Left cardiac atrium (tissue), 1 donor: ENCODE data around the gene KLF16.

DNA sequence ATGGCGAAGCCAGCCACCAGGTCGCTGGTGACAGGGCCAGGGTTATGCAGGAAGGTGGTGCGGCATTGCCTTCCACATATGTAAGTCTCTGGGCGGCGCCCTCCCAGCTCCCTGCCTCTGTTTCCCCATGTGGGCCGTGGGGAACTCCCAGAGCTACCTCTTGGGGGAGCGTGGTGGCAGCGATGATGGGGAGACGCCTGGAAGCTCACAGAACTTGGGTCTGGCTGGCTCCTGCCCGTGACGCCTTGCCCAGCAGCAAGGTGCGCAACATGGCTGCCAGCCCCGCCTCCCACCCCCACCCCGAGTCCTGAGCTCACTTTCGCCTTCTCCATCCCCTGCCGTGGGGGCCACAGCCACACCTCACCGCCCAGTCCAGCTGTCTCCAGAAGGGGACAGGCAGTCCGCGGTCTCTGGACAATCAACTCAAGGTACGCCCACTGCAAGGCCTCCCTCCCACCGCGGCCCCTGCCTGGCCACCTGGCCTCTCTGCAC lies 6.7 kb downstream of the C19orf25 start:
- PRO-cap = no peak

- PRO-cap = no peak
Observed at GRCh38 chr19:1554620-1555563, 13.2 kb downstream of the MEX3D start.

DNA sequence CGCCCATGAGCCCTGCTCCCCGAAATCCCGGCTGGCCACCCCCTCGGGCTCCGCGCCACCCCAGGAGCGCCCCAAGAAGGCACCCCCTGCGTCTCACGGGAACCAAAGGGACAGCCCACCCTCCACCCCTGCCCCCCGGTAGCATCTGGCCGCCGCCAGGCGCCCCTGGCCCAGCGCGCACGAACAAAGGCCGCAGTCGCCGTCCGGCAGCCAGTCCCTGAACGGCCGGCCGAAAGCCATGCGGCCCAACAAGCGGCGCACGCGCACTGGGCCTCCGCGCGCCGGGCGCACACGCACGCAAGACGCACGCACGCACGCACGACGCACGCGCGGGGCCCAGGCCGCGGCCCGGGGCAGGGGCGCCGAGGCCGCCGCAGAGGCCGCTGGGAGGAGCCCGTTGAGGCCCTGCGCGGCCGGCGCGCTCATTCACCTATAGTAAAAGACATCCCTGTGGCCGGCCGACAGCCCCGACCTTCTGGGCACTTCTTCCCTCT lies 526 bp downstream of the MBD3 start:
- PRO-cap = bidirectional peak, plus-strand start at position 326 of the sequence, minus-strand start at position 250 of the sequence

GRCh38 chr19:1610271-1610950 lies 5.1 kb upstream of the UQCR11 start:
- PRO-cap = no peak

DNA sequence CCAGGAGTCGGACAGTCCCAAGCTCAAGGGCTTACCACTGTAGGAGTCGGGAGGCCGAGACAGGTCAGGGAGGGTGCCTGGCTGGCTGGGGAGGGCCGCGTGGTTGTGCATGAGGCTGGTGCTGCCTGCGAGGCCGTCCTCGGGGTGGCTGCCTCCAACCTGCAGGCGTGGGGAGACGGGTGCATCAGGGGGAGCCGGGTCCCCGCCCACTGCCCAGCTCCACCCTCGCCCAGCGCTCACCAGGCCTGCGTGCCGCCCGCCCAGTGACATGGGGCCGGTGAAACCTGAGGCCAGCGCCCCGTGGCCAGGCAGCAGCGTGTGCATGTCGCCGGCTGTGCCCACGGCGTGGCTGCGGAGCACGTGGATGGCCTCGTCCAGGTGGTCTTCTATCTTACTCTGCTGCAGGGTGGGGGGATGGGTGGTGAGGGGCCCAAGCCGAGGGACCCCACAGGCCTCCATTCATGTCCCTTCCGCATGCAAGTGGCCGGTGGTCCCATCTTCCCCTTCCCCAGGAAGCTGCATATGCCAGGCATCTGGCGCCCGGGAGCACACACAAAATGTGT lies 13.9 kb upstream of the UQCR11 start:
- PRO-cap = no peak

- PRO-cap = no peak
Observed at GRCh38 chr19:1650085-1650982, 2.1 kb downstream of the TCF3 start.

GRCh38 chr19:1668316-1669557 lies 16.3 kb upstream of the TCF3 start:
- PRO-cap = no peak

- PRO-cap = no peak
Observed at GRCh38 chr19:1816152-1816810, 4.2 kb upstream of the ATP8B3 start.

GRCh38 chr19:1854952-1855791 lies 6.9 kb upstream of the REXO1 start:
- PRO-cap = bidirectional peak, plus-strand start at chr19:1855610, minus-strand start at chr19:1855383

GRCh38 chr19:1862686-1863745 lies at the start of gene KLF16:
KLF16 (minus strand) TSS chr19:1863579.
- PRO-cap = bidirectional peak, plus-strand start at chr19:1863665, minus-strand start at chr19:1863579

DNA sequence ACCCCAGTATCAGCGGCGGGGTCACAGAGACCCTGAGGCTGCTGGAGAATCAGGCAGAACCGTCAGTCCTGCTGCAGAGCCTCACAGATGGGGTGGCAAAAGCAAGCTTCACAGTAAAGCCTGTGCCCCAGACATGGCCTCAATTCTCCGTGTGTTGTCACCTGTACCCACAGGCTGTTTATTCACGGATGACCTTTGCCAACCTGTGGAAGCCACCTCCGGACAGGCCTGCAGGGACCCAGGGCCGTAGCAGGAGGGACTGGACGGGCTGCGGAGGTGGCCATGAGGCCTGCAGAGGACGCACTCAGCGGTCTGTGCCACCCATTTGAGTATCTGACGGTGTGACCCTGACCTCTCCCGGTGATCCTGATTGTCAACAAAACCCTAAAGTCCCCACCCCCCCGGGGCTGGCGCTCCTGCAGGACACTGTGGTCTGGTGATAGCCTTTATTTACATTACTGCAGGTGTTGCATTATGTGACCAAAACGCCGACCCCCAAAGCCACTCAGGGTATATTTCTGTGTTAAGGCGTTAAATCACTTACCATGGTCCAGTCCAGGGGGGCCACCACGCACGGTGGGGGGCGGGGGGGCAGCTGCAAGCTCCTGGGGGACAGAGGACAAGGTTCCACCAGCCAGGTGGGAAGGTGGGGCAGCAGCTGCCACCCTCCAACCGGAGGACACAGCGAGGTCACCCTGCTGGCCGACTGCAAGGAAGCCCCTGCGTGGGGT lies 7.9 kb upstream of the KLF16 start:
- PRO-cap = no peak

- PRO-cap = no peak
Observed at GRCh38 chr19:1881058-1881787, 4.1 kb downstream of the ABHD17A start.

DNA sequence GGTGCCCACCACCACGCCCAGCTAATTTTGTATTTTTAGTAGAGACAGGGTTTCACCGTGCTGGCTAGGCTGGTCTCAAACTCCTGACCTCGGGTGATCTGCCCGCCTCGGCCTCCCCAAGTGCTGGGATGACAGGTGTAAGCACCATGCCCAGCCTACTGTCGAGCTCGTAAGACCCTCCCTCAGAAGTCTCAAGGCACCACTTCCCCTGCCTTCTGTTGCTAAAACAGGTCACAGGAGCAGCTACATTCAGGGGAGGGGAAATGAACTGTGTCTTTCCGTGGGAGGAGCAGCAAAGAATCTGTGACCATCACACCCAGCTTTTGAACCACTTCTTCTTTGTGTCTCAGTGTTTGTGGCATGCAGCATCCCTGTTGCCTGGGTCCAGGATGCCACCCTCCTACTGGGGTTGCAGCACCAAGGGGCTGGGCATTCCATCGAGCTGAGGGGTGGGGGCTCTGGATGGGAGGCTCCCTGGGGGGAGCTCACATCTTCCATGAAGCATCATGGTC lies 7.8 kb upstream of the CSNK1G2 start:
- PRO-cap = no peak

DNA sequence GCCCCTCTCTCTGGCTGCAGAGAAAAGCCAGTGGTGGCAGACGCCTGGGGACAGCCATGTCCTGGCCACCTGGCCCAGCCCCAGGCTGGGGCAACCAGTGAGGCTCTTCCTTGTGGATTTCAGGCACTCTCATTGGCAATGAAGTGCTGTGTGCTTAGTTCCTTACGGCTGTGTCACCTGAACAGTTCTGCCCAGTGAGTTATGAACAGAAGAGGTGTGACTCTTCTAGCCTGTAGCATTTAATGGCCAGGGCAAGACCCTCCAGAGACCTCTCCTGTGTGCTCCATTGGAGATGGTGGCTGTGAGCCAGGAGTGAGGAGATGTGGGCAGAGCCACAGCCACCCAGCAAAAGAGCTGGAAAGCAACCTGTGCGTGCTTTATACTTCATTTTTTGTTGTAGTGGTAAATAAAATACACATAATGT lies 6.2 kb upstream of the BTBD2 start:
- PRO-cap = no peak

DNA sequence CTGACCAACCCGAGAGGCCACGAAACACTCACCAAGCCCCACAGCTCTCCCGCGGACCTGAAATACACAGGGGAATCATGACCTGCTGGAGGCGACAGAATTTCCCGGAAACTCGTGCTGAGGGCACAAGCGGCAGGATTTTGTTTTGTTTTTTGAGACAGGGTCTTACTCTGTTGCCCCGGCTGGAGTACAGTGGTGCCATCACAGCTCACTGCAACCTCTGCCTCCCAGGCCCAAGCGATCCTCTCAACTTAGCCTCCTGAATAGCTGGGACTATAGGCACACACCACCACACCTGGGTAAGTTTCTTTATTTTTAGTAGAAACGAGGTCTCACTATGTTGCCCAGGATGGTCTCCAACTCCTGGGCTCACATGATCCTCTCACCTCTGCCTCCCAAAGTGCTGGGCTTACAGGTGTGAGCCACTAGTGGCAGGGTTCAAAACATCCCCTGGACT lies 17.5 kb downstream of the MOB3A start:
- PRO-cap = no peak

- PRO-cap = no peak
Observed at GRCh38 chr19:2121596-2122214, 25.0 kb downstream of the IZUMO4 start.

DNA sequence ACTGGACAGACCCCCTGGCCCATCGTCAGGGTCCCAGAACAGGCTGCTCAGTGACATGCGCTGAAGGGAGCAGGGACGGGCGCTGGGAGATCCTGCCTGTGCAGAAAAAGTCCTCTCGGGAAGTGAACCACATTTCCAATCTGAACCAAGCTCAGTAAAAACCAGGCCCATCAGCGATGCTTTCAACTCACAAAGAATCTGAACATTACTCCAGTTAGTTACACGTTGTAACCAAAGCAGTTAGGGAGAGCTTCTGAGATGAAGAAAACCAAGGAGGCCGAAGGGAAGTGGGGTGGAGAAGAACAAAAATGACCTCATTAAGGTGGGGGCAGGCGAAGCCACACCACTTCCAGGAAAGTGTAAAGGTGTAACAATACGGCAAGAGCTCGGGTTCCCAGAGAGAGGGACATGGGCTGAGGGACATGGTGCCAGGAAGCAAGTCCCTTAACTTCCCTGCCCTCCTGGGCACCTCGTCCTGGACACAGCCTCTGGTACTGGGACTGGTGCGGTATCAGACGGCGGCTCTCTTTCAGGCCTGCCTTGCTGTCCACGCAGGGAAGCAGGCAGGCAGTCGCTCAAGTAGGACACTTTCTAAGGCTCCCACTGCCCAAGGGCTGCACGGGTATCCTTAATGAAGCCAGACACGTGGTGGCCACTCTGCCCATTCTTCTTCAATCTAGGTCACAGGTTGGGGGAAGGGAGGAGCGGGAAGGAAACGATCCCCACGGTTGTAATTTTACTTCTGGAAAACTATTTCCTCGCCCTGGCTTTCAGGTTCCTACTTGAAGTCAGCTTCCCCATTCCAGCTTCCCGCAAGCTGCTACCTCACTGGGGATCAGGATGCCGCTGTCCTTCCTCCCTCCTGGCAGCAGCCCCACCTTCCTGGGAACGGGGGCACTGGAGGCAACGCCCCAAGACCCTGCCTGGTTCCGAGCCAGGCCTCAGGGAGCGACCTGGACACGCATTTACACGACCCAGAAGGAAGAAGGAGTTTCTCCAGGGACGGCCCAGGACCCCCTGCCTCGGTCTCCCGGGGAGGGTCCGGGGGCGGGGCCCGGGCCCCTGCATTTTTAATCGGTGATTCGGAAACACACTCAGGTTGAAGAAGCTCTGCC lies 1.3 kb downstream of the AP3D1 start:
- PRO-cap = no peak

DNA sequence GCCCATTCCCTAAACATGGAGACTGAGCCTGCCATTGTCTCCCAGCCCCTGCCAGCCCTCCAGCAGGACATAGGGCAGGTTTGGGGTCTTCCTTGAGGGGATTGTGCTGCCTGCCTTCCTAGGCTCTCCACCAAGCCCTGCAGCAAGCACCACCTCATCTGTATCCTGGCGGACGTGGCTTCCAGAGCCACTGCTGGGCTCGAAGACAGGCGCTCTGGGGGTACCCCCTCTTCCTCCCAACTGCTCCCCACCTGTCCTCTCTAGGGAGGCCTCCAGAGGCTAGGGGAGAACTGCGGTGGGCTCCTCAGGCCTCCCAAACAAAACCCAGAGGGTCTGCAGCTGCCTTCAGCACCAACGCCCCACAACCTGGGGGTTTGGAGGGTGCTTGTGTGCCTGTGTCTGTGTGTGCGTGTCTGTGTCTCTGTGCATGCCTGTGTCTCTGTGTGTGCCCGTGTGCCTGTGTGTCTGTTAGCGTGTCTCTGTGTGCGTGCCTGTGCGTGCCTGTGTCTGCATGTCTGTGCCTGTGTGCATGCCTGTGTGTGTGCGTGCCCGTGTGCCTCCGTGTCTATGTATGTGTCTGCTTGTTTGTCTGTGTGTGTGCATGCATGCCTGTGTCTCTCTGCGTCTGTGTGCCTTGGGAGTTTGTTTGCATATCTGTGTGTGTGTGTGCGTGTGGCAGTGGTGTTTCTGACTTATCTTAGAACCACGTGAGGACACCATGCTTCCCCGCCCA lies 32.3 kb downstream of the PLEKHJ1 start:
- PRO-cap = no peak

DNA sequence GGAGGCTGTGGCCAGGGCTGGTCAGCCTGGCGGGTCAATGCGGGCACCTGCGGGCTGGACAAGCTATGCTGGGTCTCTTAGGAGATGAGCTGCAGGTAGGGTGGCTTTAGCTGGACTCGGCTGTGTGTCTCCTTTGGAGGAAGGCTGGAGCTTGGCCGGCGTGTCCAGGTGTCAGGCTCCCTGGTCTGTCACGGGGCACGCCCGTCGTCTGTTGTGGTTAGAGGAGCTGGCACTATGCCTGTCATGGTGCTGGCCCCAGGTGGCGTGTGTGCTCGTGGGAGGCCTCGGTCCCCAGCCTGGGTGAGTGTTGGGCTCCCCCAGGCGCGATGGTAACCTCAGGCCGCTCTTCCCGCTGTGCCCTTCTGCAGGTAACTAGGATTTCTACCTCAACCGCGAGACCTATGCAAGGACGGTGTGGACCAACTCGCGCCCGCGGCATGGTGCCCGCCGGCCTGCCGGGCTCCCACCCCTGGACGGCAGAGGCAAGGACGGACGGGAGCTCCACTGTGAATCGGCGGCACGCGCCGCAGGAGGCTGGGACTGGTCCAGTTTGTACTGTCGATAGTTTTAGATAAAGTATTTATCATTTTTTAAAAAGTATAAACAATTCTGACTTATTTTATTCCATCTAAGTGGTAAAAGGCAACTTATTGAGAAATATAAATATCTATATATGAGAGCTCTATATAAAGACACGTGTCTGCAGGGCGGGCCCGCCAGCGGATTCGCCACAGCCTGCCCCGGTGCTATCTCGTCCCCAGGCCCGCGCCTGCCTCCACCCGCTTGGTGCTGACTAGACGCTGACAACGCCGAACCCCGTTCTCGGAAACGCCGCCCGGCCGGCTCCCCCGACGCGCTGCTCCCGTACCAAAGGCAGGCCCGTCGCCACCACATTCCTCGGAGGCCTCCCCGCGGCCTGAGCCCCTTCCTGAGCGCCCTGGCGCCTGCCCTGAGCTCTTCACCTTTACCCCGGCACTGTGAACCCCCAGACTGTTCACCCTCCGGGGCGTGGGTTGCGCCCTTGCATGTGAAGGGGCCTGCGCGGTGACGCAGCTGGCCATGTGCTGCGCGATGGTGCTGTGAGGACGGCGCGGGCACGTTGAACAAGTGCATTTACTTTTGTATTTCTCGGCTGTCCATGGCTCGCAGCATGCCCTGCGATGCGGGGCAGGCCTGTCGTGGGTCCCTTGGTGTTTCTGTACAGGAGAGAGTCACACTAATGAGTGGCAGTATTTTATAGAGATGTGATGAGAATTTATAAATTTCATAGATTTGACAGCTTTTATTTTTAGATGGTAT lies 6.3 kb downstream of the PLEKHJ1 start:
- PRO-cap = no peak

DNA sequence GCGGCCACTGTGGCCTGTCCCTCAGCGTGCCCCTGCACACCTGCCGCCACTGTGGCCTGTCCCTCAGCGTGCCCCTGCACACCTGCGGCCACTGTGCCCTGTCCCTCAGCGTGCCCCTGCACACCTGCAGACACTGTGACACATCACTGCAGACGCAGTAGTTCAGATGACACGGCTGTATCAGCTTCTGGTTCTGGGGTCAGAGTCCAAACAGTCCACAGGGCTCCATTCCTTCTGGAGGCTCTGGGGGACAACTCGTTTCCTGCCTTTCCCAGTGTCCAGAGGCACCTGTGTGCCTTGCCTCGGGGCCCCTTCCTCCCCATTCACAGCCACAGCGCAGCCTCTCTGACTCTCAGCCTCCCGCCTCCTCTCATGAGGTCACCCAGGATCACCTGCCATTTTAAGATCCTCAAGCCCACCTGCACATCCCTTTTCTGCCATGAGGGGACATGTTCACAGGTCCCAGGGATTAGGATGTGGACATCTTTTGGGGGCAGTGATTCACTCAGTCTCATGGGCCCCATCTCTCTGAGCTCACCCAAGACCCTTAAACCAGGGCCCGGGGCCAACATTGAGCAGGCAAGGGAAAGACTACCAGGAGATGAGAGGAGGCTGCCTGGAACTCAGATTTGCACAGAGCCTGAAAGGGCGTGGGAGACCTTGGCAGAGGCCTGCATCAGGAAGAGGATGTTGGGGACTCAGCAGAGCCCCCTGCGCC lies 5.6 kb downstream of the SF3A2 start:
- PRO-cap = no peak